RPMI7951 (cell line): ENCODE measurements around the genes HKDC1 and TACR2.

GRCh38 chr10:69209916-69210664 lies 10.0 kb upstream of the HKDC1 start:
- RAMPAGE, long total RNA = no peak

GRCh38 chr10:69219847-69220469 lies at the start of gene HKDC1:
HKDC1 (plus strand) TSS chr10:69220332.
- RAMPAGE, long total RNA = no peak

DNA sequence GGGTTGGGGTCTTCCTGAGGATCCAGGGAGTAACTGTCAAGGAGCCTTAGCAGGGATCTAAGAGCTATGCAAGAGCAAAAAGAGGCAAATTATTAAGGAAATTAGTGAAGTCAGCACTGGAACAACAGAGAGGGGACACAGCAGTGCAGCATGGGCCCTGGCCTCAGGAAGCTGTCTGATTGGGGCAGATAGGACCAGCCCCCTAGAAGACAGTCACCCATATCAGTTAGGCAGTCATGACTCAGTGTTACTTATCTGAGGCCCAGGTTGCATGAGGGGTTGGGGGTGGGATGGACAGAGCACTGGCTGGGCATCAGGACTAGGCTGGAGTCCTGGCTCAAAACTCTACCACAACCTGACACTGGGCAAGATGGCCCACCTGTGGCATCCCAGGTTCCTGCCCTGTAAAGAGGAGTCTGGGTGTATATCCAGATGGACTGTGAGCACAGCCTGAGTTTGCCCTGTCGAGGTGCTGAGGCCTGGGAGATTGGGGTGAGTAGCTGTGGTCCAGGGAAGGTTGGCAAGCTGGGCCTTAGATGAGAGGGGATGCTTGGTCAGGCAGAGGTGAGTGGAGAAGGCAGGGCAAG lies 3.0 kb upstream of the HK1 start:
- RAMPAGE, long total RNA = no peak

- RAMPAGE, long total RNA = no peak
Measured at GRCh38 chr10:69332674-69332959, 14.0 kb downstream of the HK1 start.

DNA sequence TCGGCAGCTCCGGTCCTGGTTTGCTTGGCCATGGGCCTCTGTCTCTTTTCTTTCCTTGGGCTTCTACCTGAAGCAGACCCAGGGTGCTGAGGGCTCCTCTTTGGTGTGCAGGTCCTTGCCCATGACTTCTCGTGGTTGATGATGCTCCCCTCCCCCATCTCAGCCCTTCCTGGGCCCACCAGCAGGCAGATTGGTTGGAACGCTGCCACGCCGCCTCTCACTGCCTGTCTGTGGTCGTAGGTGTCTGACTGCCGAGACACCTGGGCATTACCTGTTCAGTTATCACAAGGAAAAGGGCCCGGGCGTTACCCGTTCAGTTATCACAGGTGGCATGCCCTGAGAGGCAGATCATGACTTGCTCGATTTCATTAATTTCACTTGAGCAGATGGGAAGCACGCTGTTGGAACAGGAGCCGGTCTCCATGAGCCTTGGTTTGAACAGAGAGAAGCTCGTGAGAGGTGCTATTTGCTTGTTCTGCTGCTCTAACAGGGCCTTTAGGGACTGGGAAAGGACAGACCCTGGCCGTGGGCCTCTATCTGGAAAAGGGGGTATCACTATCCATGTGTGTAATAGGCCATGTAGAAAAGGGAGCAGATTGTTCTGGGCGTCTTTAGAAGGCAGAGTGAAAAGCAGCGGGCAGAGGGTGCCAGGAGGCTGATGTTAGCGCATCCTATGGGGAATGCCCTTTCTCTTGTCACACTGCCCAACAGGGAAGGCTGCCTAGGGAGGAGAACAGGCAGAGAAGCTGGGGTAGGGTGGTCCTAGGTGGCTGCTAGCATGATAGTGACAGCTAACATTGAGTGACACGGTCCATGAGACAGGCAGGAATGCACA lies 42.3 kb downstream of the TACR2 start:
- RAMPAGE, long total RNA = no peak

DNA sequence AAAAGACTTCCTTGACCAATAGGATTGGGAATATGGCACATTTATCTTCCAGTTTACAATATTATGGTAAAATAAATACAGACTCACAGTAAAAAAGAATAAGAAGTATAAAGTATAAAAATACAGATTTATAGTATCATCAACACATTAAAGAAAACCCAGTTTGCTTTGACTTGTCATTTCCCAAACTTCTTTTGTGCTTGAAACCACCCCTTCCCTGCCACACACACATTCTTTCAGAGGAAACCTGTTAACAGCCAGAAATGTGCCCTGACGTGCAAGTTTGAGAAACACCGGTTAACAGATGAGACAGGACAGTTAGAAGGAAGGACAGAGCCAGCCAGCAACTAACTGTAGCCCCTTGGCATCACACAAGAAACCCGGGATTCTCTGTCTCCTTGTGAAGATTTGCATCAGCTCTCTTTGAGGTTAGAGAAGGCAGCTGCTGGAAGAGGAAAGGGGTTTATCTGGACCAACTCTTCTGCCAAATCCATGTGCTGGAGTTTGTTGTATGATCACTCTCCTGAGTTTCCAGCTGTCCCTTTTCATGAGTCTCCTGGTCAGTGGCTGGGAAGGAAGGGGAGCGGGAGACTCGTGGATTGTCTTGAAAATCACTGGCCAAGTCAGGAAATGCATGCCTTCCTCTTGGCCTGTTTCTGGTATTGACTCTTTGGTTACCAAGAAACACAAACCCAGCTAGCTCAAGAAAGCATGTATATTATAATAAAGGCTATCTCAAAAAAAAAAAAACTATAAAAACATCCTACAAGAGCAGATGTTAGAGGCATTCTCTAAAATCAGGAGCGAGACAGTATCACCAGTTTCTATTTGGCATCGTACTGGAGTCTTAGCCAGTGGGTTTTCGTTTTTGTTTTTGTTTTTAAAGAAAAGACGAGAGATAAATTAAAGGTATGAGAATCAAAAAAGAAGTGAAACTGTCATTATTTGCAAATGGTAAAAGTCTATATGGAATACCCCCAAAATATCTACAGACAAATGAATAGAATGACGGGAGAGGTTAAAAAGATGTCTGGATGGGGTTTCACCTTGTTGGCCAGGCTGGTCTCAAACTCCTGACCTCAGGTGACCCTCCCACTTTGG lies 38.8 kb downstream of the TACR2 start:
- RAMPAGE, long total RNA = no peak

DNA sequence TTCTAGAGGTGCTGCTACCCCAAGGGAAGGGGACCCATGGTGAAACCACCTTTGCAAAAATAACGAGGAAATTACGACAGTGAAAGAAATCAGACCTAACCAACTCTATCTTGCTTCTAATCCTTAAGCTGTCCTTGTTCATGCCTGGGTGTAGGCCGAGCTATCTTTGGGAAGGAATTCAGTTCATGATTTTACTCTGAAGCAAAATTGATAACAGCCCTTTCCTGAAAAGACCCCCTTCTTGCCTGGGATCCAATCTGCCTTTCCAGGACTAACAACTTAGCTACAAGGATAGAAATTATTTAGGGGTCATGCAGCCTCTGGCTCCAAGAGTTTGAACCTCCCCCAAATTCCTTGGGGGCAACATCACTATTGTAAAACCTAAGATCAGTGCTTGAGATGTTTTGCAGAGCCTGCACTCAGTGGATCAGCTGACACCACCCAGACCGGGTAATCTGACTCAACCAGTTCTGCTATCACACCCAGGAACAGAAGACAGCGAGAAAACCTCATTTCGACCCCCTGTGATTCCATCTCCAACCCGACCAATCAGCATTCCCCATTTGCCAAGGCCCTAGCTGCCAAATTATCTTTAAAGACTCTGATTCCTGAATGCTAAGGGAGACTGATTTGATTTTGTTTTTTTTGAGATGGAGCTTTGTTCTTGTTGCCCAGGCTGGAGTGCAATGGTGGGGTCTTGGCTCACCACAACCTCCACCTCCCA lies 5.4 kb downstream of the TACR2 start:
- RAMPAGE, long total RNA = no peak

GRCh38 chr10:69416268-69417283 lies at the start of gene TACR2:
TACR2 (minus strand) TSS chr10:69416918.
- RAMPAGE, long total RNA = no peak

DNA sequence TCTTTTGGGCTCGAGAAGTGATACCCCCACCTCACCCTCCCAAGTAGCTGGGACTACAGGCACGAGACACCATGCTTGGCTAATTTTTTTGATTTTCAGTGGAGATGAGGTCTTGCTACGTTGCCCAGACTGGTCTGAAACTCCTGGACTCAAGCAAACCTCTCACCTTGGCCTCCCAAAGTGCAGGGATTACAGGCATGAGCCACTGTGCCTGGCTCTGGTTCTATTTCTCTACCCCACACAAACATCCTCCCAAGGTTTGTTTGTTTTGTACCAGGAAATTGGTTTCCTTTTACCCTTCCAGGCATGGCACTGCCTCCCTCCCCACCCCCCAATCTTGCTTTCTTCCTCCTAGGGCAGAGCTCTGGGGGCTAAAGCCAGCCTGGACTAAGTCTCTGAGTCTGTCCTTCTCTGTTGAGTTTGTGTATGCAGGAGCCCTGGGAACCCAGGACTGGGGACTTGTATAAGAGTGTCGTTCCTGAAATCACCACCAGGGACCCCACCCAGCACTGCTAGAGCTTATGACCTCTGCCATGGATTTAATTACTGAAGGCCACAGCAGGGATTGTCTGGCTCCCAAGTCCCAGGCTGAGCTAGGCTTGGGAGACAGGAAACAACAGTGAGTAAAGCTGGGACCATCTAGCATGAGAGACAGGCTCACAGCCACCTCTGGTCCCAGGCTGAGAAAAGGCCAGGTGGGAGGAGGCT lies 1.6 kb upstream of the TSPAN15 start:
- RAMPAGE, long total RNA = no peak

GRCh38 chr10:69455352-69455753 lies 4.1 kb downstream of the TSPAN15 start:
- RAMPAGE, long total RNA = no peak

- RAMPAGE, long total RNA = no peak
Measured at GRCh38 chr10:69456898-69457596, 5.8 kb downstream of the TSPAN15 start.

DNA sequence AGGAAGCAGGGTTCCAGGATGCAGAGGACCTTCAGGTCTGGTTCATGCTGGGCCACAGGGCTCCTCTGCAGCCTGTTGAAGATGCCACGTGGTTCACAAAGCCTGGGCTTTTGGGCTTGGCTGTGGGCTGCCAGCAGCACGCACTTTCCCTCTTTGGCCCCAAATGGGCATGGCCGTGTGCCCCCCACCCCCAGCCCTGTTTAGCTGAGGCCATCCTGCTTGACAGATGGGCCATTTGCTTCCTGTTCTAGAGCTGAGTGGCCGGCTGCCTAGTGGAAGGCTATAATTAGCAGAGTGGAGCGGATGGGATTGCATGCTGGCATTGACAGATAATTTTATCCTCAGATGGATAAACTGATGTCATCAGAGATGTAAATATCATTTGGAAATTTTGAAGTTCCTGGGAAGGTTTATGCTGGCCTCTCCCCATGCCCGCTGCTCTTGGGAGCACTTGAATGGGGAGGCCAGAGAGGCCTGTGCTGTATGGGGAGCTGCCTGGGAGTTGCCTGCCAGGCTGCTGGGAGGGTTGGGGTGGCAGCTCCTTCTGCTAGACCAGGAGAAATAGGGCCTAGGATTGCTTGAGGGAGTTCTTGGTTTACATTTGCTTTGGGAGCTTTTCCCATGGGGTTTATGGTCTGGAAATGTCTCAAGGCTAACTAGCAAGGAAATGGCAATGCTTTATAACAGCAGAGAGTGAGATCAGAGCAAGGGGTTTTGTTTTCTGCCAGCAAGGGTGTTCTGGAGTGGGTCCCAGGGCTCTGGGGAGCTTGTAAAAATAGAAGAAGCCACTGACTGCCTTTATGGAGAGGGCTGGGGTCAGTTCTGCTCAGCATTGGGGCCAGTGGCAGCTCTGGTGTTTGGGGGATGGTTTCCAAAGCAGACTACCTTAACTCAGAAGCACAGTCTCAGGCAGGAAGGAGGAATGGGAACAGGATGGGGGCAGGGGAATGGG lies 28.4 kb downstream of the TSPAN15 start:
- RAMPAGE, long total RNA = no peak

DNA sequence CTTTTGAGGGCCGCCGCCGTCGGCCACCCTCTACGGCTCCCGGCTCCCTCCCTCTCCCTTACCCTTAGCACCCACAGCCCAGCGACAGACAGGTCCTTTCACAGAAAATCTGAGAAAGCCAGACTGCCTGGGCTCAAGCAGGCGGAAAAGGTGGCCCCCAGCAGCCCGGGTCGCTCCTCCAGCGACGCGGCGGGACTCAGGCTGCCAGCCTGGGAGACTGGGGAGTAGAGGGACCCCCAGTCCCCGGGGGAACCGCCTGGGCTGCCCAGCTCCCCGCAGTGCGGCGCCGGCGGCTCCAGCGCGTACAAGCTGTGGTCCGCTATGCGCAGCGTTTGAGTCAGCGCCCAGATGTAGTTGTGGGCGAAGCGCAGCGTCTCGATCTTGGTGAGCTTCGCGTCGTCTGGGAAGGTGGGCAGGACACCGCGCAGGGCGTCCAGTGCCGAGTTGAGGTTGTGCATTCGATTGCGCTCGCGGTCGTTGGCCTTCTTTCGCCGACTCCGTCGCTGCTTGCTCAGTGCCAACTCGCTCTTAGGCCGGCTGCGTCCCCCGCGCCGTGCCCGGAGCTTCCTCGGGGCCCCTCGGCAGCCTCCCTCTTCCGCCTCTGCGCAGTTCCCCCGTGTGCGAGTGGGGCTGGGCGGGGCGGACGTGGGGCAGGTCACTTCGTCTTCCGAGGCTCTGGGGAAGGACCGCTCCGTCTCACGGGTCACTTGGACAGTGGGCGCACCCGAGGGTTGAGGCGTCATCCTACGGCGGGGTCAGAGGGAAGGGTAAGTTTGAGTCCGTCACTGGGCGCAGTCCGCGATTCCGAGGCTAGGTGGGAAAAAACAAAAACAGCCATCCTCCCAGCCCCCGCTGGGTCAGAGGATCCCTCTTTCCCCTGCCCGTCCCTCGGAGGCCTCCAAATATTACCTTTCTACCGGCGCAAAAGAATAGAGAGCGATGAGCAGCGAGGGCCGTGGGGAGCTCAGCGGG lies 635 bp downstream of the NEUROG3 start:
- RAMPAGE, long total RNA = no peak

GRCh38 chr10:69574549-69575257 lies 1.5 kb upstream of the NEUROG3 start:
- RAMPAGE, long total RNA = no peak

GRCh38 chr10:70151450-70151984 lies 5.0 kb upstream of the TYSND1 start:
- RAMPAGE, long total RNA = no peak

- RAMPAGE, long total RNA = no peak
Measured at GRCh38 chr10:70168640-70169351, 1.5 kb downstream of the SAR1A start.

DNA sequence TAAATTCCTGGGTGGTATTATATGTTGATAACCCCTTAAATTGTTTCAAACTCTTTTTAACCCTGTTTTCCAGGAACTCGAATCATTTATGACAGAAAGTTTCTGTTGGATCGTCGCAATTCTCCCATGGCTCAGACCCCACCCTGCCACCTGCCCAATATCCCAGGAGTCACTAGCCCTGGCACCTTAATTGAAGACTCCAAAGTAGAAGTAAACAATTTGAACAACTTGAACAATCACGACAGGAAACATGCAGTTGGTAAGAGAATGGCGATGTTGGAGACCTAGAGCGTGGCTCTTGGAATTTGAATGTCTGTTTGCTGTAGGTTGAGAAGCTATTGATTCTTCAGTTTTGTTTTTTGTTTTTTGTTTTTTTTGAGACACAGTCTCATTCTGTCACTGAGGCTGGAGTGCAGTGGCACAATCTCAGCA lies 15.9 kb downstream of the EIF4EBP2 start:
- RAMPAGE, long total RNA = no peak

GRCh38 chr10:70445601-70446532 lies 4.4 kb upstream of the NODAL start:
- RAMPAGE, long total RNA = no peak

DNA sequence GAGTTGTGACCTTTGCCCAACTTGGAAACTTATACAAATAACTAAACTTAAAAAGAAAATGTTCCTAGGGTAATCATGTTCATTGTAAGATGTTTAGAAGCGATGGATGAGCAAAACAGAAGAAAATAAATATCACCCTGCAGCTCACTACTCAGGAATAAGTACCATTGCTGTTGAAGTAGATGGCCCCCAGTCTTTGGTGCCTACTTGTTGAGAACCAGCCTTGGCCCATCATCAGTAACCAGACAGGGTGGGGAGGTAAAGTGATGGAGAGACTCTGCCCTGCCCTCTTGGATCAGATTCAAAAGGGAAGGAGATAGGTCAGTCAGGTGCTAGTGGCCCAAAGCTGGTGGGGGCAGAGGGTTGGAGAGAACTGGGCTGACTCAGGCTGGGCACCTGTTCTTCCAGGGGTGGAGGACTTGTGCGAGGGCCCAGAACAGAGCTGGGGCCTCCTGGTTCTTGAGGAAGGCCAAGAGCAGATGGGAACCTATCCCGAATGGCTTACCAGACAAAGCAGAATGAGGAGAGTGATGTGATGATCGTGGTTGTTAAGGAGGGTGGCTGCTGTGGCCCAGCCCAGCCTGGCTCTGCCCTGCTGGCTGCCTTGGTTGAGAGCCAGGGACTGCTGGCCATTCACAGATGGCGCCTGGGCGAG lies 36.4 kb downstream of the PALD1 start:
- RAMPAGE, long total RNA = no peak

DNA sequence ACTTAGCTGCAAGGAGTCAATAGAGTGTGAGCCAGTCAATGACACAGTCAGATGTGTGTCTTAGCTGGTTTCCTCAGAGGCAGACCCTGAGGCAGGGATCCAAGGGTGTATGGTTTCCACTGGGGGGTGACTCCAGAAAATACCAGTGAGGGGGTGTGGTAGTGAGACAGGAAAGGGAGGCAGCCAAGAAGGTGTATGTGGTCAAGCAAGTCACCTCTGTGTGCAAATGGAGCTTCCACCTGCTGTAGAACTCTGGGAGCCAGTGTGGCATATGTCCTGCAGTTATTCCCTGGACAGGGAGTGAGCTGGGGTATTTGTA lies 10.2 kb downstream of the PRF1 start:
- RAMPAGE, long total RNA = no peak